ENCODE measurements around the gene PPP2R3C.

GRCh38 chr14:32932692-32933768 lies 5.6 kb upstream of the NPAS3 start:
- PRO-cap, 7 experiments = no peak in any of the 7 experiments

DNA sequence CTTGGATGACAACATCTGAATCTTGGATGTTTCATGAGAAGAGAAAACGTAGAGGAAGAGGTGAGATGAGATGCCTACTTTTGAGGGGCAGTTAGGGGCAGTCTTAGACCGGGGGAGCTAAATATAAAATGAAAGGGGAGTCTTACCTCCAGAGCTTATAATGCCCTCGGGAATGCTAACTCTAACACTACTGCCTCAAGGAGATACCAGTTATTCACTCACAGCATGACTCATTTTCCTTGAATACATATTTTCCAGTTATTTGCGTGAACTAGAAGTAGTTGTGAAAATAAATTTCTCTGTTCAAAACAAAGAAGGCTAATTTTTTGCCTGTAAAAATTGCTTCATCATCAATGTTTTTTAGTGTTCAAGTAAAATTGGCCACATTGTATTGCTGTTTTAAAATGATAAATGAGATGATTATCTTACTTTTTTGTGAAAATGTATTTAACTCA lies 339.5 kb downstream of the EGLN3 start:
- PRO-cap, 7 experiments = no peak in any of the 7 experiments

- PRO-cap, 7 experiments = no peak in any of the 7 experiments
These were observed 185.6 kb downstream of the EGLN3 start for GRCh38 chr14:33765312-33765659.

DNA sequence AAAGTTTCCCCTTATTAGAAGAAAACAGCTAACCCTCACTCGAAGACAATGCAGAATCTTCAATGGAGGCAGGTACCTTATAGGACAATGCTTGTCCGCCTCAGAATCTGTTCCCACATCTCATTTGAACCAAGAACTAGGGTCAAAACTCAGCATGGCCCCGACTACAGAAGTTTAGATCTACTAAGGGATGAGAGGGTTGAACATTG lies 70.1 kb downstream of the EGLN3 start:
- PRO-cap, 7 experiments = no peak in any of the 7 experiments

- PRO-cap, 7 experiments = no peak in any of the 7 experiments
These were observed 84.3 kb upstream of the EGLN3 start for GRCh38 chr14:34035172-34035608.

DNA sequence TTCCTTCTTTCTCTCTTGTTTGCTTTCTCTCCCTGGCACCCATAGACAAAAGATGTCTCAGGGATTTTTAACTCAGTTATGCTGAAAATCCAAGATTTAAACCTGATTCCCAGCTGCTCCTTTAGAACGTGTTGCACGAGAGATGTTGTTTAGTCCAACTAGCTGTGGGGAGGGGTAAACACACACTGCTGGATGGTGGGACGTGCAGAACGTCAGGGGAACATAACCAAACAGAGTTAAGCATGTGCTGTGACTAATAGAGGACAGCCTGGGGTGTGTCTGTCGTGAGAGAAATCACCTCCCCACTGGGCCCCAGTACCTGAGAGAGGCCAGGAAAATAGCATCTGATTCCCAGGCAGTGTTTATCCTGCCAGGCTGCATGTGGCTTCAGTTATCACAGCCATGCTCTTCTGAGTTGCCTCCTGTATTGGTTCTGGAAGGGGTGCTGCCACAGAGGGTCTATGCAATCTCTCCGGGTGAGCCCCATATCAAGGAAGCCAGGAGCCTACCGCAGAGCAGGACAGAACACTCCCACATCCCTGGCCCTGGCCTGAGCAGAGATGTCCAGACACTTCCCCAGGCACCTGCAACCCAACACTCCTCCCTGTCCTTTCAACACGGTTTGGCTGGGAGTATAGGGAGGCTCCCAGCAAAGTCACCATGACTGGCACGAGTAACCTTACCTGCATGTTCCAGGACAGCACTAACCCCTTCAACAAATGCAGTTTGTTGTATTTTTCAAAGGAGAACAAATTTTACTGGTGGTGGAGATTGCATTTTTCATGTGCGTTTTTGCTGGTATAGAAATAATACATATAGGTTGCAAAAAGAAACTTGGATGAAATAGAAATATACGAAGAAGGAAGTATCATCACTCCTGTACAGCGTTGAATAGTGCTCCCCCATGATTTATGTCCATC lies 112.9 kb upstream of the EGLN3 start:
- PRO-cap, 7 experiments = no peak in any of the 7 experiments

DNA sequence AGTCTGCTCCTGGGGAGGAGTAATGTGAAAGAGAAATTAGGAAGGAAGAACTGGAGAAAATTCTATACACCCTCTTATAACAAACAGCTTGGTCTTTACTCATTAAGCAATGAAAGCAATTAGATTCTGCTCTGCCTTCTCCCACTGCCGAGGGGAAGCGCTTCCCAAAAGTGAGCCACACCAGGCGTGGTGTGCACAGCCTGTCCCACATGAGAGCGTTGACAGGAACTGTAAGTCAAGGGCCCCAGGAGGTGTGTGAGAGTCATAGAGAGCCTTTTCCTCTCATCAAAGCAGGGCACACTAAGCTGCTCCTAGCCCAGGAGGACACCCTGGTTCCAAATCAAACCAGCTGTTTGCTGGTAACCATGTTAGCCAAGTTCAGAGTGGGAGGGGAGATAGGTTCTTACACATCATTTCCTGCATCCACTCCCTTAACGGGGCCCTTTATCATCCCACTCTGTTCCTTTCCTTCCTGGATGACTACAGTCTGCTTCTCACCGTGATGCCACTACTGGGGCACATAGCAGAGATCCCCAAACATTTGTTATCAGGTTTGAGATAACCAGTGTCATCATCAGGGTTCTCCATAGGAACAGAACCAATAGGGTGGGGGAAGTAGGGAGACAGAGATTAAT lies 98.3 kb downstream of the SPTSSA start:
- PRO-cap, 7 experiments = no peak in any of the 7 experiments

GRCh38 chr14:34425410-34425789 lies 36.6 kb downstream of the SPTSSA start:
- PRO-cap, 7 experiments = no peak in any of the 7 experiments

DNA sequence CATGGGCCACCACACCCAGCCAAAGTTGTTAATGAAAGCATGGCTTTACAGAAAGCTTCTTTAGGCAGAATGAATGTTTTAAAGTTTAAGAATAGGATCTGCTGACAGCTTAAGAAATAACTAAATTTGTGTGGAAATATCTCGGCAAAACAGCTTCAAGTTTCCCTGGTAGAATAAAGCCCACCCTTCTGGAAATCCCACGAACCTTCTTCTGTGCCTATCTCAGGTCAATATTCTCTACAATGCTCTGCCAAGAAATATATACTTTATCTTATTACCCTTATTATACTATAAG lies 858 bp downstream of the EAPP start:
- PRO-cap, 7 experiments = no peak in any of the 7 experiments

DNA sequence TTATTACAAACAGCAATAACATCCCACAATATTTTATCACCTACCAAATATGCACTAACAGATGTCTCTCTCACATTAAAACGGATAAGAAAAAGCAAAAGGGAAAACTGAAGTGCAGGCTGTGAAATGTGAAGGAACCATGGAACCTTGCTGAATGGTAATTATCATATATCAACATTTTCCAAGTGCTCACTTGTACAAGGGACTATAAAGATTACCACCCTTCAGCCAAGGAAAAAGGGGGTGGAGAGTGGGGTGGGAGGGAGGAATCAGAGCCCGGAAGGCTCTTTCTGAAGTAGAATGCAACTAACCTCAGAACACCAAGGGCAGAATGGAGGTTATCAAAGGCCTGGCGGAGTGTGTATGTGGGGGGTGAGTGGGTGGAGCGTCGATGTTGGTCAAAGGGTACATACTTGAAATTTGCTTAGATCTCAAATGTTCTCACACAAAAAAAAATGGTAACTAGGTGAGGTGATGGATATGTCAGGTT lies 1.2 kb downstream of the SNX6 start:
- PRO-cap, 7 experiments = no peak in any of the 7 experiments

- PRO-cap, 7 experiments = peak in 3 of 7 experiments; most common plus-strand start chr14:34981492 (in 3); most common minus-strand start chr14:34981460 (in 1)
These were observed 1.5 kb upstream of the SRP54 start for GRCh38 chr14:34981313-34981739.

DNA sequence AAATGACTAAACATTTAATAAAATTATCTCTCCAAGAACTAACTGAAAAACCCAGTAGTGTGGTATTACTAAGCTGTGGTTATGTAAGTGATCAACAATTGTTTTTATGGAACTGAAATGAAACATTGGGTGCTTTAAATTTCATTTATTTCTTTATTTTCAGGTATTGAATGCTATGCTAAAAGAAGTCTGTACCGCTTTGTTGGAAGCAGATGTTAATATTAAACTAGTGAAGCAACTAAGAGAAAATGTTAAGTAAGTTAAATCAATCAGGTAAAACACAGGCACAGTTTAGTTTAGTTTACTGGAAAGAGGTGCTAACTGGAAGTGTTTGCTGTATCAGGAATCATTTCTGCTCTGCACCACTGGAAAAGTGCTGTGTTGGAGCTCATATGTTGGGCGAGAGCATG lies 16.6 kb downstream of the SRP54 start:
- PRO-cap, 7 experiments = no peak in any of the 7 experiments

DNA sequence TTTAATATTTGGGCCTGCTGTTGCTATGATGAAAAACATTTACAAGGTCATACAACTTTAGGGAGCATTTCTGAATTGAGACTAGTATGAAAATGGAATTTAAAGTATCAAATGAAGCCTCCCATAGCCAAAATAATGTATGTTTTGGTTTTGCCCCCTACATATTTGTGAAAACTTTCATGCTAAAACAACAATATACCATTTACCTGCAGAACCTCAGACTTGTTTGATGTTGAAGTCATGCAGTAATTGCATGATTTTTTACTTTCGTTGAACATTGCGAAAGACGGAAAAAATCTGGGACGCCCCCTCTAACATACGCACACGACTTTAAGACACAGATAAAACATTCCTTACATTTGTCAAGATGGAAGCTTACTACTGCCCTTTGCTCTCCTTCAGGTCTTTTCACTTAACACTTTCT lies 635 bp upstream of the FAM177A1 start:
- PRO-cap, 7 experiments = peak in 6 of 7 experiments; most common plus-strand start position 349 of the sequence (in 4); most common minus-strand start position 228 of the sequence (in 3)

GRCh38 chr14:35121630-35122200 lies at the start of gene PPP2R3C:
PPP2R3C (minus strand) TSS chr14:35121990.
- PRO-cap, 7 experiments = peak in 7 of 7 experiments; most common plus-strand start chr14:35122076 (in 7); most common minus-strand start chr14:35121967 (in 4)

- PRO-cap, 7 experiments = no peak in any of the 7 experiments
These were observed 31.7 kb downstream of the PRORP start for GRCh38 chr14:35154067-35154410.

- PRO-cap, 7 experiments = peak in 6 of 7 experiments; most common plus-strand start chr14:35333265 (in 4); most common minus-strand start chr14:35333108 (in 1)
These were observed 40.7 kb downstream of the PSMA6 start for GRCh38 chr14:35332848-35333368.

GRCh38 chr14:35341487-35342171 lies 49.4 kb downstream of the PSMA6 start:
- PRO-cap, 7 experiments = no peak in any of the 7 experiments

- PRO-cap, 7 experiments = no peak in any of the 7 experiments
These were observed 51.6 kb downstream of the PSMA6 start for GRCh38 chr14:35343769-35344243.

- PRO-cap, 7 experiments = no peak in any of the 7 experiments
These were observed 67.7 kb downstream of the INSM2 start for GRCh38 chr14:35601666-35602073.

- PRO-cap, 7 experiments = no peak in any of the 7 experiments
These were observed 83.7 kb downstream of the BRMS1L start for GRCh38 chr14:35909855-35910125.